Hair follicular keratinocyte (primary cell): ENCODE data around the gene PTPN6.

DNA sequence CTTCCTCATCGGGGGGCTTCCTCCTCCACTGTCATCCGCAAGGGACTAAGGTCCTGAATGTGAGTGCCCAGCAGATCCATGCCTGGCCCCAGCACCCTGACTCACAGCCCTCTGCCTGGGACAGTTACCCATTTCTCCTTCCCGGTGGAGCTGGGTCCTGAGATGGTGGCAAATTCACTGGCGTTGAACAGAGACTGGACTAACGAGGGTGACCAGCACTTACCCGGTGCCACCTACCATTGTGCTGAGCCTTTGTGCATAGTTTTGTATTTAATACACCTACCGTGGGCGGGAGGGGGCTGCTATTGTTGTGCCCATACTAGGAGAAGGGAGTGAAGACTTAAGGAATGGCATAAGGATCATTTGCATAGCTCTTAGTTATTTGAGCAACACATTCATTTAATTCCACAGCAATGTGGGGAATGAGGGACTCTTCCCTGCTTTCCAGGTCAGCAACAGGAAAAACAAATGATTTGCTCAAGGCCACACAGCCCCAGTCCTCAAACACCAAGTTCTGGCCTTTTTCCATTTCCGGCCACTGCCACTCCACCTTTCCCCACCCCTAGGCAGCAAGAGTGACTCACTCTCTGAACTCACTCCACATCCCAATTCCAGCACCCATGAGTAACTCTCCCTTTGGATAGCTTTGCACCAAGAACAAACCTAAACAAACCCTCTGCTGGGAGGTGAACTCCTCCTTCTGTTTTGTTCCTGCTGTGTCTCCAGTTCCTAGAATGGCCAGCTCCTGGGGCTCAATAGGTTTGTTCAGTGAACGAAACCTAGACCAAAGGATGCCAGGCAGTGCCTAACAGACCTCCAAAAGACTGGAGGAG, 30.6 kb upstream of the PLEKHG6 start:
- RAMPAGE, long total RNA: no peak

GRCh38 chr12:6328533-6328834, 13.4 kb downstream of the TNFRSF1A start:
- RAMPAGE, long total RNA: no peak

- RAMPAGE, long total RNA: no peak
These were observed 6.6 kb downstream of the TNFRSF1A start for GRCh38 chr12:6334944-6336078.

DNA sequence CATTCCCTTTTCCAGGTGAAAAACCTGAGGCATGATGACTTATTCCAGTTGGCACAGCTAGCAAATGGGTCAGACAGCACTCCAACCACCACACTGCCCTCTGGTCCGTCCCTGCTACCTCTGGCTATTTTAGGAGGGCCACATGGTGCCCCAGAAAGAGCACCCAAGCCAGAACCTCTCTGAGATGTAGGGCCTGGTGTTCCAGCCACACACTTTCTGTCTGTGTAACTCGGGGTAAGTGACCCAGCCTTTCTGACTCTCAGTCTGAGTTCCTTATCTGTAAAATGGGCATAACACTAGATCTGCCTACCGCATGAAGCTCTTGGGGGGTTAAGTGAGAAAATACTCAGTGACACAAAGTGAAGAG, 6.8 kb downstream of the SCNN1A start:
- RAMPAGE, long total RNA: no peak

GRCh38 chr12:6374285-6374819, 1.0 kb downstream of the SCNN1A start:
- RAMPAGE, long total RNA: no peak

DNA sequence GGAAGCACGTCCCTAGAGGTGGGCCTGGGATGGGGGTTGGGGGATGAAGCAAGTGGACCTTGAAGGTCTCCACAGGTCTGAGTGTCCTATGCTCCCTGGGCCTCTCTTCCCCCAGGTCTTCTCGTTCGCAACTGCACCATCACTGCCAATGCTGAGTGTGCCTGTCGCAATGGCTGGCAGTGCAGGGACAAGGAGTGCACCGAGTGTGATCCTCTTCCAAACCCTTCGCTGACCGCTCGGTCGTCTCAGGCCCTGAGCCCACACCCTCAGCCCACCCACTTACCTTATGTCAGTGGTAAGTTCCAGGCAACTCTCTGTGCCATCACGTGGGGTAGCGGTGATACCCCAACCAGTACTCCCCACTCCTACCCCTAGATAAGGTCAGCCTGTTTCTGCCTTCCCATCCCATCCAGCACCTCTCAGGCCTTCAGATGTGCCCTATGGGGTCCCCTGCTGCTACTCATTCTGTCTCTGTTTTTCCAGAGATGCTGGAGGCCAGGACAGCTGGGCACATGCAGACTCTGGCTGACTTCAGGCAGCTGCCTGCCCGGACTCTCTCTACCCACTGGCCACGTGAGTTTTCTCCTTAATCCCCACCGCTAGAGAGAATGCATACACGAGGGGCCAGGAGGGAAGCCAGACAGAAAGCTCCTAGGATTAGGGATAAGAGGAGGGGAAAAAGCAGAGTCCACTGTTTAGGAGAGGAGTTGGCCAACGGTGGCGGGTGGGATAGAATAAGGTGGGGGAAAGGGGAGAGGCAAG, 1.6 kb upstream of the TAPBPL start:
- RAMPAGE, long total RNA: no peak

DNA sequence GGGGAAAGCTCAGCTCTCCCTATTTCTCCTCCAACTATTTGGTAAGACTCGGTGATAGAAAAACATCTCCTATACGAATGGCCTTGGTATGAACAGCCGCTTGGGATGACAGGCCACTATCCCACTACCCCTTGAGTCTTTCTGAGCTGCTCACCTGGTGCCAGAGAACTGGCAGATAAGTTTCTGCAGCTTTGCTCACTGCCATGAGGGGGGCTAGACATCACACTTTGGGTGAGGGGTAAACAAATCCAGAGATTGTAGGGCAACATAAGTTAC, 709 bp downstream of the VAMP1 start:
- RAMPAGE, long total RNA: no peak

DNA sequence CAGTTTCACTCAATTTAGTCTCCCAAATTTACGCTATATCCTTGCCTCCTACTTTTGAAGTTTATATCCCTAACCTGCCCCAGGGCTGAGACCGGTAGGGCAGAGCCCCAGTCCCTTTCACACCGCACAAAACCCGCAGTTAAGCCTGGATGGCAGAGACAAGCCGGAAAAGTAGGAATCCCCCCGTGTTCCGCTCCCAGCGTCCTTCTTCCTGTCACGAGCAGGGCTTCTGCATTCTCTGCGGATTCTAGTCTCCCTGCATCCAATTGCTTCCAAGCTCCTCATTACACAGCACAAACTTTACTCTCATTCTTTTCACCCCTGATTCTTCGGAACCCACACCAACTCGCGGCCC, 1.0 kb downstream of the IFFO1 start:
- RAMPAGE, long total RNA: no peak

- RAMPAGE, long total RNA: no peak
These were observed 10.4 kb upstream of the NOP2 start for GRCh38 chr12:6578398-6579052.

- RAMPAGE, long total RNA: no peak
These were observed 14.3 kb downstream of the CHD4 start for GRCh38 chr12:6592806-6593316.

GRCh38 chr12:6599763-6600277, 7.4 kb downstream of the CHD4 start:
- RAMPAGE, long total RNA: no peak

DNA sequence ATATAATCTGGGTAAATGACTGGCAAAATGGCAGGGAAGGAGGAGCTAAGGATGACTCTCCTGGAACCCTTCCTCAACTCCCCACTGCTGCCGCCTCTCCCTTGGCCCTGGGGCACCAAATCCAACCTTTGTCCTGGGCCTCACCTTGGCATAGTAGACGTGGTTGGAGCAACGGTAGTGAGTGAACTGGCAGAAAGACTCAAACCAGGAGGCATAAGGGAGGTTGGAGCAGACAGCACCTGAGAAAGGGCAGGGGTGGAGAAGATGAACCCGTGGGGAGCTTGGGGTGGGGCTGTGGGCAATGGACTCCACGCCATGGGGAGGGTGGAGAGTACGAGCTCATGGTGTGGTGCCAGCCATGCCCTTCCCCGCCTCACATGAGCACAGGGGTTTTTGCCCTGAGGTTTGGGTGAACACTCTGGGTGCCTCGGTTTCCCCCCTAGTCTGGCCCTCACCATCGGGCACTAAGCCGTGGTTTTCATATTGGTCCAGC, 847 bp downstream of the ACRBP start:
- RAMPAGE, long total RNA: no peak

GRCh38 chr12:6703472-6704028, 2.9 kb upstream of the PIANP start:
- RAMPAGE, long total RNA: no peak

DNA sequence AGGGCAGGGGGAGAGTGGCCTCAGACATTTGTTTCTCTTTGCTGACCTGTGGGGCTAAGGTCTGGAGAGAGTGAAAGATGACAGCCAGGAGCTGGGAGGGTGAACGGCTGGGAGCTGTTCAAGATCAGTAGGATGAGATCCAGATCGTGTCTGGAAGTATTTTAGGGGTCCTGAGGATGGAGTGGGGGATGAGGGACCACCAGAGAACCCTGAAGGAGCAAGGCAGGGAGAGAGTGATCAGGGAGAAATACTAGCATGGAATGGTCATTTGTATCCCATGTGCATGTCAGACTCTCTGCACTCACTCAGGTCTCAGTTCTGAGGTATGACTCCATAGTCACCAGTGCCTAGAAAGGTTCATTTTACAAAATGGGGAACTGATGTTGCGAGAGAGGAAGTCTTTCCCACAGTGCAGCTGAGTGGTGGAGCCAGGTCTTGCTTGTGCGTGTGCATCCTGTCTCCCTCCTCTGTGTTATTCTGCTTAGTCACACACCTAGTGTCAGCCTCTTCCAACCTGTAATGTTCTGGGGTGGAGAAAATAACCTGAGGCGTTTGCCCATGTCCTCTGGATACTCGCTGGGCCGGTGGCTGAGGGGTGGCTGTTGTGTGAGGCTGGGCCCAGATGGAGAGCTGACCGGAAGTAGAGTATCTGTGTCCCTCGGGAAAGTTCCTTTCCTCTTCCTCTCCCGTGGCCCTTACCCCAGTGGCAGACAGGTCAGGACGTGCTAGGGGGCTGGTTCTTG, 7.3 kb downstream of the MLF2 start:
- RAMPAGE, long total RNA: no peak

GRCh38 chr12:6767564-6768472, 1.7 kb downstream of the PTMS start:
- RAMPAGE, long total RNA: no peak

DNA sequence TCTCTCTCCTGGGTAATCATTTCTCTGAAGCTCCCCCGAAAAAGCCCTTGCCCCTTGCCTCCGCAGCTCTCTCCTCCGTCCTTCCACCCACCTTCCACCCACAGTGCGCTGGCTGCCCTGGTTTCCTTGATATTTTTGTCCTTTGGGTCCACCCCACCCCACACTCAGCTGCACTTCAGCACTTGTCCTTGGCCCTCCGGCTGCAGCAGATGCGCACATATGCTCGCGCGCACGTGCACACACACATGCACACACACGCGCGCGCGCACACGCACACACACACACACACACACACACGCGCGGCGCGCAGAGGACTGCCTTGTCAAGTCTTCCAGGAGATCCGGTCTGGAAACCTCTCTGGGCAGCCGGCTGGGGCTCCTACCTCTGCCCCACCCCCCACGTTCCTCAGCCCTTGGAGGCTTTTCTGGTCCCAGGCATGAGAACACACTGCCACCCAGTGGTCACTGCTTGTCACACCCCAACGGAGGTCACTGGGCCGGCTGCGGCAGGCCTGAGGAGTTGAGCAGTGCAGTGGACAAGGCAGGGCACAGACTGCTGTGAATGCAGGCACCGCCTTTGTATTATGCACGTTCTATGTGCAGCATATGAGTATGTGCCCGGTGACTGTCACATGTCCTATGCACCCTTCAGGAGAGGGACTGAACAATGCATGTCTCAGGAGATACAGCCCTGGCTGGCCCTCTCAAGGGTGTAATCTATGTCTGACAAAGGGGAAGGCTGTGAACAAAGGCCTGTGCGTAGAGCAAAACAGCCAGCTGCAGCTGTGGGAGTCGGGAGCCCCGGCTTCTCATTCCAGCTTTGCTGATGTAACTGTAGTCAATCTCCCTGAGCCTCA, 6.6 kb downstream of the LAG3 start:
- RAMPAGE, long total RNA: no peak

- RAMPAGE, long total RNA: no peak
These were observed 2.6 kb upstream of the CD4 start for GRCh38 chr12:6786439-6787337.

GRCh38 chr12:6818107-6818653, 3.4 kb upstream of the GPR162 start:
- RAMPAGE, long total RNA: no peak

GRCh38 chr12:6900740-6901207, 3.8 kb upstream of the LRRC23 start:
- RAMPAGE, long total RNA: no peak

- RAMPAGE, long total RNA: no peak
These were observed at the start of gene PTPN6 for GRCh38 chr12:6951154-6951869. Gene PTPN6 (plus strand): TSS chr12:6951356.